Endodermal cell (in vitro differentiated cells): ENCODE results near the gene ADAT1.

GRCh38 chr16:75623095-75623691 lies at the start of gene ADAT1:
ADAT1 (minus strand) TSS chr16:75623281.
- PRO-cap, result bidirectional peak, plus-strand start at chr16:75623555, minus-strand start at chr16:75623176

- PRO-cap, result no peak
These were observed 42.1 kb upstream of the CNTNAP4 start for GRCh38 chr16:76234970-76235549.

GRCh38 chr16:76268676-76269019 lies 8.6 kb upstream of the CNTNAP4 start:
- PRO-cap, result no peak

DNA sequence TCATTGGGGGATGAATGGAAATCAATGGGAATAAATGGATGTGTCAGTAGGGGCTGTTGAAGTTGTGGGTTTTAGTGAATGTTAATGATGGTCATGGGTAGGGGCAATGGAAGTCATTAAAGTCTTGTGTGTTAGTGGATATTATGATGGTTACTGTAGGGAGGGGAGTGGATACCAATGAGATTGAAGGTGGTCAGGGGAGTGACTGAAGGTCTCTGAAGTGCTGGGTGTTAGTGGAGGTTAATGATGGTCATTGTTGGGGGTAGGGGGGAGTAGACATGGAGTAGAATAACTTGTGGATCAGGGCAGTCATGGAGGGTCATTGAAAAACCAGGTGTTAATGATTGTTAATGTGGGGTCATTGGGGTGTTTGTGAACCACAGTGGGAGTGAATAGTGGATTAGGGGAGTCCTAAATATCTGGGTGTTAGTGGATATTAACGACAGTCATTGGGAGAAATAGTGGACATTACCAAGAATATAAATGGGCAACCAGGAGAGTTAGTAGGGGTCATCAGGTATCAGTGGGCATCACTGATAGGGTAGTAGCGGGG lies 1.5 kb downstream of the MON1B start:
- PRO-cap, result no peak

- PRO-cap, result no peak
These were observed 81.5 kb upstream of the NUDT7 start for GRCh38 chr16:77640885-77641084.

DNA sequence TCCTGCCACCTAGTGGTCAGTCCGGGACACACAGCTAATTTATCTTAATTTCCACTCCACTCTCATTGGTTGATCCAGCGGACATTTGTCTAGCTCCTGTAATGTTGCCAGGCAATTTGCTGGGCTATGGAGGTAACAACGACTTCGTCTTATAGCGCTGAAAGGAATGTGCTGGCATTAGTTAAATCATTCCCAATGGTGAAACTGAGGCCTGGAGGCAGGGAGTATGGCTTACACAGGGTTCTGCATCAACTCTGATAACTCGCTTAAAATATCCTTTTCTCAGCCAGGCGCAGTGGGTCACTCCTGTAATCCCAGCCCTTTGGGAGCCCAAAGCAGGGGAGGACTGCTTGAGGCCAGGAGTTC lies 19.2 kb upstream of the CLEC3A start:
- PRO-cap, result no peak

DNA sequence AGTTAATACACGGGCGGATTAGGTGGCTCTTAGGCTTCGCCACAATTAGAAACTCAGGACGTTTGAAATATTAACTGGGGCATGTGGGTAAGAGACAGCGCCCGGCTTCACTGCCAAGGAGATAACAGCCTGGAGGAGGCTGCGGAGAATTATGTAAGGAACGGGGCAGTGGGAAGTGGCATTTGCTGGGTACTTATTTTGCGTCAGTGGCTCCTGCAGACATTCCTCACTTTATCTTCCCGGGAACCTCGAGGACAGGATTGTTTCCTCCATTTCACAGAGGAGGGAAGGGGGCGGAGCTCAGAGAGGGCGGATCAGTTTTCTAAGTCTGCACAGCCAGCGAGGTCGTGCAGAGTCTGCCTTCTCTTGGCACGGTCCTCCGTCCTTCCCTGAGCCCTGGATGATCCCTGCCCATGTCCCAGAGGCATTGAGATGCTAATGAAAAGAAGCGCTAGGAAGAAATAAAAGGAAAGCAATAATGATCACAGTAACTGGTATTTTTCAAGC lies 162.2 kb downstream of the MAF start:
- PRO-cap, result bidirectional peak, plus-strand start at position 315 of the sequence, minus-strand start at position 238 of the sequence

GRCh38 chr16:79508363-79508673 lies 92.2 kb downstream of the MAF start:
- PRO-cap, result no peak

GRCh38 chr16:79542038-79542767 lies 58.3 kb downstream of the MAF start:
- PRO-cap, result no peak

DNA sequence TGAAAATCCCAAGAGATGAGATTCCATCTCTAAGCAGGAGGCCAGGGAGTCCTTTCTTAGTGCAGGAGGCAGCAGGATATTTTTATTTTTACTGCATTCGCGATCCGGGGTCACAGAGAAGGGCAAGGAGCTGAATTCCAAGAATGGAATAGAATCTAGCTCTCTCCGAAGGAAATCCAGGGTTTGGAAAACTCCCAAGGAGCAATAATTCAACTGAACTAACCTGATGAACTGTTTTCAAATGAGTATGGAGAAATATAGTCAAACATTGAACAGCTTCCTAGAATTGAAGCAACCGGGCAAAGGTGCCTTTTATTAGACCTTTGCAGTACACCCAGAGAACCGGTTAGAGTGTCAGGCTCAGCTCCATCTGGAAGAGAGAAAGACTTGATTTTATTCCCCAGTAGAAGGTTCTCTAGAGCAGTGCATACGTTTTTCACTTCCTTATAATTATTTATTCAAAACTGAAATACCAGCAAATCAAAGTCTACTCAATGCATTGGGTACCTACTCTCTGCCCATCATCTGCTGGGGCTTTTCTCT lies 120.8 kb upstream of the MAF start:
- PRO-cap, result no peak

DNA sequence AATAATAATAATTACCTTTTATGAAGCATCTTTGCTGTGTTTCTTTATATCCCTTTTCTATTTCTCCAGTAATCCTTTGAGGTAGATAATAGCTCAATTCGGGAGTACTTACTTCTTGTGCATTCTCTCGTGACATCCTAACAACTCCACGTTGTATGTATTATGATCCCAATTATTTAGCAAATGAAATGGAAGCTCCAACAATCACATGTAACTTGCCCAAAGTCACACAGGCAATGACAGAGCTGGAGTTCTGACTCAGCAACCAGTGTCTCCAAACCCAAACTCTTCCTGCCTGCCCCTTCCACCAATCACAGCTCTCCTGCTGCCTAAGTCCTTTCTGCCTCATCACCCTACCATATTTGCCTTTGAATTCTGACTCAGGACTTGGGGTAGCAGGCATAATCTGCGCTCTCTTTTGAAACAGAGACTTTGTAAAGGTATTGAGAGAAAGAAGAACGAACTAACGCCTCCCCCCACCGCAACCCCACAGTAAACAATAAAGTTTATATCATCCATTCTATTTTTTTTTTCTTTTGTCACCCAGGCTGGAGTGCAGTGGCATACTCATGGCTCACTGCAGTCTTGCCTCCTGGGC lies 245.2 kb upstream of the MAF start:
- PRO-cap, result no peak

DNA sequence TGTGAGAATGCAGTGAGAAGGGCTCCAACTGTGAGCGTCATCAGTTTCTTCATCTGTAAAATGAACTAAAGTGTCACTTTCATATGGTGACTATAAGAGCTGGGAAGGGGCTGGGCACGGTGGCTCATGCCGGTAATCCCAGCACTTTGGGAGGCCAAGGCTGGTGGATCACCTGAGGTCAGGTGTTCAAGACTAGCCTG lies 455.9 kb upstream of the MAF start:
- PRO-cap, result no peak

DNA sequence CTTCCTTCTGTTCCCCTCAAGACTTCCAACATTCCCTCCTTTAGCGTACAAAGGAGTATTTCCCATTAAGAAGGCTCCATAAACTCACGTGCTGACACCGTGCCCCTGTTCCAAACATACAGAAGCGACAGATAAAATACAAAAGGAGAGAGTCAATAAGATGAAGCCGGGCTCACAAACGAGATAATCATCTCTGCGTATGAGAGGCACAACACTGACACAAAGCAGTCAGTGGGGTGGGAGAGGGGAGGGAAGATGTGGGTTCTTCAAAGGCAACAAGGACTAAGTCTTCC lies 115.7 kb downstream of the DYNLRB2 start:
- PRO-cap, result no peak

GRCh38 chr16:80718287-80718853 lies 86.0 kb downstream of the CDYL2 start:
- PRO-cap, result no peak

DNA sequence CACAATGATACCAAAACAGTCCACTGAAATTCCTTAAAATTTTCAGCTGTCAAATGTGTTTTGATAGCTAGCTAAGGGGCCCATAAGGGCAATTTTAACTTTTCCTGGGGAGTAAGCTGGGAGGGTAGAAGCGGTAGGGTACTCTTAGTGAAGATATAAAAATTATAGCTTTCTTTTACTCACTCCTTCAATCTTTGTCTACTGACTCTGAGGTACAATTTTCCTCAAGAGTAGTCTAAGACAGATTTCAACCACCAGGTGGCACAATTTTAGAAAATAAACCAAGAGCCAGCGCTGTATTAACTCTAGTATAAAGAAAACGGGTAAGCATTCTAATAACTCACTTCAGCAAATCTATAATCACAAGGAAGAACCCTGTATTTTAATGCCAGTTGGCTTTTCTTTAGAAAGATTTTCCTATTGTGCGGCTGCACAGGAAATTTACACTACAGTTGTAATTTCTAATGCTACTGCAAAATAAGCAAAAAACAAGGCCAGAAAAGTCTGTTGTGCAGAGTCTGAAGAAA lies 2.1 kb downstream of the CMC2 start:
- PRO-cap, result no peak

DNA sequence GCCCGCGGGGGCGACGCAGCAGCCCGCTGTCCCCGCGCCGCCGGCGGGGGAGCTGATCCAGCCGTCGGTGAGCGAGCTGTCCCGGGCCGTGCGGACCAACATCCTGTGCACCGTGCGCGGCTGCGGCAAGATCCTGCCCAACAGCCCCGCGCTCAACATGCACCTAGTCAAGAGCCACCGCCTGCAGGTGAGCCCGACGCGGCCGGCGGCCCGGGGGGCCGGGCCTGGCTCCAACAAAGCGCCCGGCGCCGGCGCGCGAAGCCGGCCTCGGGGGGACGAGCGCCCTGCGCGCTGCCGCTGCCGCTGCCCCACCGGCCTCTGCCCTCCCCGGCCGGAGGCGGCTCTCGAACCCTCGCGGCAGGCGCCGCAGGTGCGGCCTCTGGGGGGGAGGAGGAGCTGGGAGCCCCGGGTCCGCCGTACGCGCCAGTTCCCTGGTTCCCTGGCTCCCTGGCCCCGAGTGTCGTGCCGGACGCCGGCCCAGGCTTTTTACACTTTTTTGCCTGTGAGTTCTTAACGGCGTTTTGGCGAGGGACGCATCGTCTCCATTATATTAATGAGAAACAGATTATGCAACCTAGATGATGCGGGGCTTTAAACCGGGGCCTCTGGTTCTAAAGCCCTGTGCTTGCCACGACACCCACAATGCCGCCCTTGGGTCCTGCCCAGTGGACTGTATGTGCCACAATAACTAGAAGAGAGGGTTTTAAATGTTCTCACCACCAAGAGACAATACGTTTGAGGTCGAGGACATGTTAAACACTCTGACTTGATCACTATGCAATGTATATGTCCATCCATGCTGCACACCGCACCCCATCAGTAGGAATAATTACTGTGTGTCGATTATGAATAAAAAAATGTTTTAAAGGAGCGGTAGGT lies 617 bp downstream of the ATMIN start:
- PRO-cap, result bidirectional peak, plus-strand start at position 399 of the sequence, minus-strand start at position 320 of the sequence; unidirectional peak, minus-strand start at position 459 of the sequence

DNA sequence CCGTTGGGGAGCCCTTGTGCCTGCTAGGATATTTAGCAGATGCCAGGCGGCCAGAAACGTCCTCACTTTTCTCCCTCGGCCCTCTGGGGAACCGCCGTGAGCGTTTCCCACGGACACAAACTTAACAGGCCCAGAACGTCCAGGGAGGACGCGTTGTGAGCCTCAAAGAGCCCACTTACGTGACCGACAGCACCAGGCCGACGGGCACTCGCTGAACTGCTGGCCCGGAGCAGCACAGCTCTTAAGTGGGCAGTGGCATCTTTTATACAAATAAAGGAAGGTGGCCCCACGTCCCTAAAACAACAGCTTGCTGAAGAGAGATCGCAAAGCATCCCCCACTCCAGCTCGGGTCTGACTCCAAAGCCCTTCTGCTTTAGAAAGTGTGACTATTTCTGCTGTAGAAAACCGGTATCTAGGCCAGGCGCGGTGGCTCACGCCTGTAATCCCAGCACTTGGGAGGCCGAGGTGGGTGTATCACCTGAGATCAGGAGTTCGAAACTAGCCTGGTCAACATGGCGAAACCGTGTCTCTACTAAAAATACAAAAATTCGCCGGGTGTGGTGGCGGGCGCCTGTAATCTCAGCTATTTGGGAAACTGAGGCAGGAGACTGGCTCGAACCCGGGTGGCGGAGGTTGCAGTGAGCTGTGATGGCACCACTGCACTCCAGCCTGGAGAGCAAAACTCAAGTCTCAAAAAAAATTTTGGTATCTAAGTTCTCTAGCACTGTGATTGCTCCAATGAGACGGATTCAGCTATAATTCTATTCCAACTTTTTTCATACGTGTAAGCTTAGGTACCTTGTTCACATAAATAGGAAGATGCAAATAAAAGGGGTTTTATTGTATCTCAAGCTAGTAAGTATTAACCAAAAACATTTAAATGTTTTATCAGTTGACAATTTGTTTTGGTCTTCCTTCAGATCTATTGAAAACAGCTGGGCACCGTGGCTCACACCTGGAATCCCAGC lies 658 bp upstream of the C16orf46 start:
- PRO-cap, result unidirectional peak, minus-strand start at position 218 of the sequence

DNA sequence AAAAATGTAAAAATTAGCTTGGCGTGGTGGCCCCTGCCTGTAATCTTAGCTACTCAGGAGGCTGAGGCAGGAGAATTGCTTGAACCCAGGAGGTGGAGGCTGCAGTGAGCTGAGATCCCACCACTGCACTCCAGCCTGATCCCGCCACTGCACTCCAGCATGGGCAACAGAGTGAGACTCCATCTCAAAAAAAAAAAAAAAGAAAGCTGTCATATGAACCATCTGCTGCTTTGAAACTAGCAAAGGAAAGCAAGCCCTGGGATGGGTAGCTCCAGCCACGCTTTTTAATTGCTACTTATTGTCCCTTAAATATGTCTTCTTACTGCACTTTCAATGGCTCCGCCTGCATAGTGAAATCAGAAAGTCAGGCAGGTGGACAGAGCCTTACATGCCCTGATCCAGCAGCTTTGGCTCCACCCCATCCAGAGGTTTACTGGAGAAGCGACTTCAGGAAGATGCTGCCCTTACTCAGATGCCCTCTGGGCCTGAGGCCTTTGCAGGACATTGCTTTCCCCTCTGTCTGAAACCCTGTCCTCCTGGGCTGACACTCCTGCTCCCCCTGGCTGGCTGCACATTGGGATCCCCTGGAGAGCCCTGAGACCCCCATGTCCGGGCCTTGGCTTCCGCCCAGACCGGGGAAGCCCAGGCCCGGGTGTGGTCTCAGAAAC lies 36.4 kb downstream of the BCO1 start:
- PRO-cap, result no peak

DNA sequence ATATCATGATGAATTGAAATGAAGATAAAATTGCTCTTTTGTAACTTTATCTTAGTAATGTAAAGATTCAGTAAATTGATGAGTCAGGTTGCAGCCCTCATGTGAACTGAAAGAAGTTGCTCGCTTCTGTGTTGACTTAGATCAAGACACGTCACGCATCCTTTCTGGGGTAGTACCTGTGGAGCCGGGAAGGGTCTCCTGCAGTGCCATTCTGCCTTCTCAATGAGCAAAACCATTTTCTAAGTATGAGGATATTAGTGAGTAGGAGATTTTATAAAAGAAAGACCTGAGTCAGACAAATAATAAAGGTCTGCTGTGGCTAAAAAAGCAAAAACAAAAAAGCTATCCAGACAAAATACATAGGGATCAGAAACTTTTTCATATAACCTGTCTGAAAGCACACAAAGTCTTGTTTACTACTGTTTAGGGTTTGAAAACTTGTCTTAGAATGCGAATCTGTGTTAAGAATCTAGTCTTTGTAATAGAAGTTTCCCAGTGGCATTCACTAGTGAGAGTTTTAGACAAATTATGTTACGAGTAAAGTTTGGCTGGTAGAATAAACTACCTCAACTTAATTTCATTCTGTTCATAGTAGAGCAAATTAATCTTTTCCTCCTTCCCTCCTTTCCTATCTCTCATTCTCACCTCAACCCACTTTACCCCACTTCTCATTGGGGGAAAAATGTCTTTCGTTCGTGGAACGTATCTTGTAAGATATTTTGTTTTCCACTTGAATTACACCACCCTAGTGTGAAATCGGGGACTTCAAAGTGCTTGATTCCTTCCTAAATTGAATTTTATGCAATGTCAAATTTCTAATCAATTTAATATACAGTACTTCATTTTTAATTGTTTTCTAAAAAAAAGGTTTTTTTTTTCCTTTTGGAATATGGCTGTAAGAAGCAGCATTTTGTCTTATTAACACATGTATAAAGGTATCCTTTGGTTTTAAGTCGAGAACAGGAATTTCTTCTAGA lies 63.7 kb downstream of the GAN start:
- PRO-cap, result no peak

DNA sequence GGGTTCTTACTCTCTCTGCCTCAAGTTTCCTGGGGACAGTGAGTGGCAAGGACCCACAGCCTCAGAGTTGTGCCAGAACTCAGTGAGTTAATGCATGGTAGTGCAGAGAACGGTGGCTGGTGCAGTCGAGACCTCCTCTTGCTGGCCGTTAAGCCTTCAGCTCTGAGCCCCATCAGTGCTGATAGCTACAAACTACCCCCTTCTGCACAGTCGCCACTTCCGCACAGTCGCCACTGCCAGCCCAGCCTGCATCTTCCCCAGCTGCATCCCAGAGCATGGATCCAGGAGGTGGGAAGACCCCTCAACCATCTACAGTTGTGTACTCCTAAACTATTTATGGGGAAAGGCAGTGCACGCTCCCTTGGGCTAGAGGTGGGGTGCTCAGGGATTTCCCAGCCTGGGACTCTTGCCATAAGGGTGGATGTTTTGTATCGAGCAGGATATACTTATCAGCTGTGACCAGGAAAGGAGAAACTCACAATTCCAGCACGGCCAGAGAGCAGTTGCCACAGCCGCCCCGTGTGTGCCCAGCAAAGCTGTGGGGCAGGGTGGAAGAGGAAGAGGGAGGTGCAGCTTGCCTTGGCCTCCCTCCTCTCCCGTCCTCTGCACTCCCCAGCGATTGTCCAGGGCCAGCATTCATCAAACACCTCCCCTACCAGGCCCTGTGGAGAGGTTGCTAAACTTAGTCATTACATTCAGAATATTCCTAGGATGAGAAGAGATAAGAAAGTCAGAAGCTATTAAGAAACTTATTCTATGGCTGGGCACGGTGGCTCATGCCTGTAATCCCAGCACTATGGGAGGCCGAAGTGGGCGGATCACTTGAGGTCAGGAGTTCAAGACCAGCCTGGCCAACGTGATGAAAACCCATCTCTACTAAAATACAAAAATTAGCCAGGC lies 49.4 kb upstream of the CMIP start:
- PRO-cap, result no peak